SEM (cell line): Measurements from ENCODE around the genes CWF19L1, BLOC1S2, WNT8B, NPM3, ARMH3 and PITX3.

- PRO-cap: no peak
Measured at GRCh38 chr10:99983279-99984069, 26.3 kb downstream of the DNMBP start.

DNA sequence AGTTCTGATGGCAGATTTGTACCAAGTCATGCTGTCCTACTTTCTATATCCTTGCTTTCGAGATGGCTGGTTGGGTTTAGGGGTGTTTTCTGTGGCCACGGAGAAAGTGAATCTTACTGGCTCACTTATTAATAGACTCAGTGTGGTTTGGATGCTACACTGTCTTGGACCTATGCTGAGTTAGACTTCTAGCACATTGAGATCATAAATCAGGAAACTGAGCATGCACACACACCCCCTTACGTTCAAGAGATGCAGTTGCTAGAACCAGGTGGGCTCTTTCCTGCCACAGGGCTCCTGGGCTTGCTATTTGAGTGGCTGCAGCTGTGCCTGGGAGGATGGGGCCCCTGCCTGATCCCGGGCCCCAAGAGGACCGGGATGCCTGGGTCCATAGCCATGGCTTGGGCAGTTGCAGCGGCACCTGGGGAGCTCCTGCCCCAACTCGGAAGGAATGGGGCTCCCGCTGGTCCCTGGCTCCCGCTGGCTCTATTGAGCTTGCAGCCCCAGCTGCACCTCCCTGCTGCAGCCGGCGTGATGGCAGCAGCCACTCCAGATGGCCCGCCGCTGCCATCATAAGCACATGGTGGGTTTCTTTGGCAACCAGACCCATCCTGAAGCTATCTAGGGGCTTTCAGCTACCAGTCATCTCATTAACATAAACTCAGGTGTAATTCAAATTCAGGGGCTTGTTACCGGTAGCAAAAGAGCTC lies 11.0 kb upstream of the DNMBP start:
- PRO-cap: no peak

DNA sequence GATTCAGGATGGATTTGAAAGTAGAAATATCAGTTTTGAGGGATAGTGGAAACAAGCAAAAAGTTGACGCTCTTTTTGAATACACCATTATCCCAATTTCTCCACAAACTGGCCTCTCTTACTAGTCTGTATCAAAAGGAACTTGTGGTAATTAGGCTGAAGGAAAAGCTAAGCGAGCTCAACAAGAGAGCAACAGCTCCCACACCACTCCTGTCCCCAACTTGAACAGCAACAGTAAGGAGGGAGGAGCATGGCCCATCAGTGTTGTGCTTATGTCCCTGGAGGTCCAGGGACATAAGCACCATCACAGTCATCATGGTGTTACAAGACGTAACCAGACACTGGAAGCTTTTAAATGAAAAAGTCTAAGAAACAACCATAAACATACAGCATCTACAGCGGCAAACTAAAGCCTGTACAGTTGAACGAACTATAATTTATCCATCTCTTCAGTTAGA lies 1.0 kb downstream of the ERLIN1 start:
- PRO-cap: bidirectional peak, plus-strand start at position 307 of the sequence, minus-strand start at position 236 of the sequence

DNA sequence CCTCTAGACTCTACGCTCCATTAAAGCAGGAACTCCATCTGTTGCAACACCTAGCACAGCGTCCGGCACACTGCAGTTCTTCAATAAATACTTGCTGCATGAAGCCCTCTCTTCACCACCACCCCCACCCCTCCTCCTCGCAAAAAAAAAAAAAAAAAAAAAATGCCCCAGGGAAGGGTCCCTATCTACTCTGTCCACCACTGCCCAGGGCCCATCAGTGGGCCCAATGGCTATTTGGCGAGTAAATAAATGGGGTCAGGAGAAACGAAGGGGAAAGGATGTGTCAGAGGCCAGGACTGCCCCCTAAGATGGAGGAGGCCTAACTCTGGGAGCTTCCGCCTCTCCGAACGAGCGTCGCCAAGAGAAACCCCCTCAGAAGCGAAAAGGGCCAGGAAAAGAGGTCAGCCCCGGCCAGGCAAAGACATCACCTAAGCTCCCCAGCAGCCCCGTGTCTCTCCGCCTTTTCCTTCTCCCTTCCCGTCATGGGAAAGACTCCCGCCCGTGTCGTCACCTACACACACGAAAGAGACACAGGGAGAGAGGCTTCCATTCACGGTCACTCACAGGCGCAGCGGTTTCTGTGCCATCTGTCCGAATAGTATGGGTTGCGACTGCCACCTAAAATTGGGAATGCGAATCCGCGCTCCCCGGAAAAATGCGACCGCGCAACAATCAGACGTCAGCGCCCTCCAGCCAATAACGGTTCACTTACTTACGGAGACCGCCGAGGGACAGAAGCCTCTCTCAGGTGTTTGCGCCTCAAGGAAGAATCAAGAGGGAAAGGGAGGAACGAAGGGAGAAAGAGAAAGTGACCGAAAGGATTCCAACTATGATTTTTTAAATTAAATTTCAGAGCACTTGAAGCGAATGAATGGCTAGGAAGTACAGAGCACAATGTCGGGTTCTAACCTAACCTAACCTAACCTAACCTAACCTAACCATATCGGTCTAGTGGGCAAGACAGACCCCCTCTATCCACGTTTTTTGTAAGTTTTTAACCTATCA lies at the start of gene CWF19L1:
TSS of gene CWF19L1 (minus strand) at position 632 of the 1,005 bp plus-strand sequence.
- PRO-cap: bidirectional peak, plus-strand start at position 747 of the sequence, minus-strand start at position 643 of the sequence

DNA sequence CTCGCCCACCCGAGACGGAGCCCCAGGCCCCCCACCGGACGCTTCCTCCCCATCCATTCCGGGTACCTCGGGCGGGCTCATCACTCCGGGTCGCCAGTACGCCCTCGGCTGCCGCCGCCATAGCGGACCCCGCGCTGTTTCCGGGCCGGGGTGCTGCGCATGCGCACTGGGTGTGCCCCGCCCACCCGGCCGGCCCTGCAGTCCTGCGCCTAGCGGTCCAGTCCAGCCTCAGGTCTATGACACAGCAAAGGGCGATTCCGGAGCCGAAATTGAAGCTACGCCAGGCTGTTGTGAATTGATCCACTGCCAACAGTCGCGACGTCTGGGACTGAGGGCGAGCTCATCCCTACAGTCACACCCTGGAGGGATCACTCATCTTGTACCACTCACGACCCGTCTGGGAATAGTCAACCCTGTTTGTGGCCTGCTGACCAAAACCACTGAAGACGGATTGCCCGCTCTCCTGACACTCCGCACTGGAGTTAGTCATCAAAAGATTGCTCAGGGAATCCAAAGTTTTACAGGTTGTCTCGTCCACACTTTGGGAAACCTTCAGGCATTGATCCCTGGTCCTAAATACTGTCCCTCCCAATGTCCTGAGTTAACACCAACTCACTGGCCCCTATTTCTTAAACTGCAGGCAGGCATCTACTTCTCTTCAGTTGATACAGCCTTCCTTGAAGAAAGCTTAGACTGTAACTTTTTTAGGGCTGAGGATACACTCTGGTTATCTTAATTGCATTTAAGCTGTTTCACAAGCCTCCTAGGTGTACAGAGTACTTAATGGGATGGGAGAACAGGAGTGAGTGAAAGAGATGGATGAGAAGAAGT lies at the start of gene BLOC1S2:
TSS of gene BLOC1S2 (minus strand) at position 142 of the 831 bp plus-strand sequence.
- PRO-cap: bidirectional peak, plus-strand start at position 237 of the sequence, minus-strand start at position 140 of the sequence

- PRO-cap: no peak
Measured at GRCh38 chr10:100347637-100348581, 876 bp downstream of the SCD start.

DNA sequence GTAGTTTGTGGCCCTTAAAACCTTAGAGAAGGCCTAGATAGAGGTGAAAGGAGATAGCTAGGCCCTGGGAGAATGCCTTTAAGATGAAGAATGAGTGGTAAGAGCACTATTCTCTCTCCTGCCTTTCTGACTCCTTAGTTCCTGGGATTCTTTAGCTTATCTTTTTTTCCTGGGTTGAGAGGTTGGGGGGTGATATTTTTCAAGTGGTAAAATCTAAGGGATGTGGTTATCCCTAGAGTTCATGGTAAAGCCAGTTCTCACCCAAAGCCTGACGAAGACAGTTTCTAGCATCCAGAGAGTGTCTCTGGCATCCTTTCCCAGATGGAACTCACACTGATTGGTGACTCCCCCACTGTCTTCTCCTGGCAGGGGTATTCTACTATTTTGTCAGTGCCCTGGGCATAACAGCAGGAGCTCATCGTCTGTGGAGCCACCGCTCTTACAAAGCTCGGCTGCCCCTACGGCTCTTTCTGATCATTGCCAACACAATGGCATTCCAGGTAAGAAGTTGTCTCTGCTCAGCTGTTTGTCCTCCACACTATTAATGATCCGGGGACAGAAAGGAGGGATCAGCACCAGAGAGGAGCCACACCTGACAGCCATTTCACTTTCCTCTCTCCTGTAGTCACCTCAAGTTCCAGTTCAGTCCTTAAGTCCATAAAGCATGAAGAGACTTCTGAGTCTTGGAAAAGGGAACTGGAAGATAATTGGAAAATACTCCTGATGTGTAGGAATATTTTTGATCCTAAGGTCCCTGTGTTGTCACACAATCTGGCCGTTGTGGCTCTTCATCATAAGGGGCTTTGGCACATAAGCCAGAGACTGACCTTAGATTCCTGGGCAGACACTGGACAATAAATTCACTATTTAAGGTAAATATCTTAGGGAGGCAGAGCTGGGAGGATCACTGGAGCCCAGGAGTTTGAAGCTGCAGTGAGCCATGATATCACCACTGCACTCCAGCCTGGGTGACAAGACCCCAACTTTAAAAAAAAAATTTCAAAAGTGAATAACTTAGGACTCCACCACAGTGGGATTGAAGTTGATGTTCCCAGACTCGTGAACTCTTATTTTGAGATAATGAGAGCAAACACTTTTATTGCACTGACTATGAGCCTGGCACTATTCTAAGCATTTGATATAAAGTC lies 5.3 kb downstream of the SCD start:
- PRO-cap: no peak

- PRO-cap: no peak
Measured at GRCh38 chr10:100360759-100361139, 13.7 kb downstream of the SCD start.

- PRO-cap: no peak
Measured at GRCh38 chr10:100462918-100463194, at the start of gene WNT8B. Gene WNT8B (plus strand): TSS chr10:100463009.

DNA sequence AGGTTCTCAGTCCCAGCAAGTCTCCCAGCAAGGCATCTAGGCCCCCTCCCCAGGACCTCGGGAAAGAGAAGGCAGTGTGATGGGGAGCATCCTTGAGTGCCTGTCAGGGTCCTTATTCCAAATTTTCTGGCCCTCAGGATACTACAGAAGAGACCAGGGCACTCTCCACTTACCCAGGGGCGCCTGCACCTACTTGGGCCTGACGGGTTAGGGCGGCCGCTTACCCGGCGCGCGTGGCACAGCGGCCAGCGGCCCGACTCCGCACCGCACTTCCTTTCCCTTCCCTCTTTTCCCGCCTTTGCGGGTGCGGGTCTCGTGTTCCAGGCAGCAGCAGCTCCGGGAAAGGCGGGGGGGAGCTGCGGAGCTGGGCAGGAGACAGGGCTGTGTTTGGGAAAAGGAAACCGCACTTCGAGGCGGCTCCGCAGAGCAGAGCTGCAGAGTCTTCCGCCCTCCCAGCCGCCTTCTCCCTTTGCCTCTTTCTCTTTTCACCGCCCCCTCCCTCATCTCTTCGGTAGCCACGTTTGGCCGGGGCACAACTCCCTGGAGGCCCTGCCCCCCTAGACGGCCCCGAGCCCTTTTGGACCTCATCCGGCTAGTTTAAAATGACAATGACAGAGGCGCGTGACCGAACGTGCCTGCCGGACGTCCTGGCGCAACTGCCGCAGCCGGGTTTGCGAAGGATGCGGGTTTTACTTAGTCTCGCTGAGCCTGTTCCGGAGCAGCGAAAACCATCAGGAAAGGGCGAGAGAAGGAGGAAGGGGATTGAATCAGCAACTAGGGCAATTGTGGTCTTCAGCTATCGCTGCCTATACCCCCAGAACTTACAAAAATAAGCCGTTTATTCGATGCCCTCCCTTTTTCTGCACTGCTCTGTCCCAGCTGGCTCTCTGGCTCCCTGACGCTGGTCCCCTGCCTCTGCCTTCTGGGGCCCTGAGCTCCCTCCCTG lies 7.9 kb upstream of the PAX2 start:
- PRO-cap: no peak

- PRO-cap: bidirectional peak, plus-strand start at chr10:100912963, minus-strand start at chr10:100912778
Measured at GRCh38 chr10:100912375-100912823, 364 bp upstream of the SLF2 start.

DNA sequence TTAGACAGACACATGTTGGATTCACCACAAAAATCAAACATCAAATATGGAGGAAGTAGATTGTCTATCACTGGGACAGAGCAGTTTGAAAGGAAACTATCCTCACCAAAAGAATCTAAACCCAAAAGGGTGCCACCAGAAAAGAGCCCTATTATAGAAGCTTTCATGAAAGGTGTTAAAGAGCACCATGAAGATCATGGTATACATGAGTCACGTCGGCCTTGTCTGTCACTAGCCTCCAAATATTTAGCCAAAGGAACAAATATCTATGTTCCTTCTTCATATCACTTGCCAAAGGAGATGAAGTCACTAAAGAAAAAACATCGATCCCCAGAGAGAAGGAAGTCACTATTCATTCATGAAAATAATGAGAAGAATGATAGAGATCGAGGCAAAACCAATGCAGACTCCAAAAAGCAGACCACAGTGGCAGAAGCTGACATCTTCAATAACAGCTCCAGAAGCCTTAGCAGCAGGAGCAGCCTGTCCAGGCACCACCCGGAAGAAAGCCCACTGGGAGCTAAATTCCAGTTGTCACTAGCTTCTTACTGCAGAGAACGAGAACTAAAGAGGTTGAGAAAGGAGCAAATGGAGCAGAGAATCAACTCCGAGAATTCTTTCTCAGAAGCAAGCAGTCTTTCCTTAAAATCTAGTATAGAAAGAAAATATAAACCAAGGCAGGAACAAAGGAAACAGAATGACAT lies 4.0 kb downstream of the SLF2 start:
- PRO-cap: no peak

GRCh38 chr10:100986781-100987096 lies 558 bp downstream of the MRPL43 start:
- PRO-cap: no peak

DNA sequence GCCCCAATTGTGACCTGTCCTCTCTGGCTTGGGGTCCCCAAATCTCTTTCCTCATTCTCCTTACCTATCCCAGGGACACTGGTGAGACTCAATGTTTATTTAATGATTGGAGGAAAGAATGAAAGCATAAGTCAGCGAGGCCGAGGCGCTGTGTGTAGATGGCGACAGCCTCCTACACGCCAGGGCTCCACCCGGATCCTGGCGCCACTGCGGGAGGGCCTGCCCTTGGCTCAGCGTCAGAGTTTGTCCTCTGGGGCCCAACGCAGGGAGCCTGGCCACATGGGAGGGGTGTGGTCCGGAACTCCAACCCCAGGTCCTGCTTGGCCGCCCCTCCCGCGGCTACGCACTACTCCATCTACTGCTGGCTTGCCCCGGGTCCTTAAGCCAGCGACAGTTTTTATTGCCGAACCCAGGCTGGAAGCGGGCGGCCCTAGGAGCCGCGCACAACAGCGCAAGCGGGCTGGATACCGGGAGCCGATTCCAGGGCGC lies 4.3 kb downstream of the KAZALD1 start:
- PRO-cap: bidirectional peak, plus-strand start at position 346 of the sequence, minus-strand start at position 200 of the sequence

GRCh38 chr10:101142095-101142742 lies 11.1 kb downstream of the TLX1 start:
- PRO-cap: no peak

DNA sequence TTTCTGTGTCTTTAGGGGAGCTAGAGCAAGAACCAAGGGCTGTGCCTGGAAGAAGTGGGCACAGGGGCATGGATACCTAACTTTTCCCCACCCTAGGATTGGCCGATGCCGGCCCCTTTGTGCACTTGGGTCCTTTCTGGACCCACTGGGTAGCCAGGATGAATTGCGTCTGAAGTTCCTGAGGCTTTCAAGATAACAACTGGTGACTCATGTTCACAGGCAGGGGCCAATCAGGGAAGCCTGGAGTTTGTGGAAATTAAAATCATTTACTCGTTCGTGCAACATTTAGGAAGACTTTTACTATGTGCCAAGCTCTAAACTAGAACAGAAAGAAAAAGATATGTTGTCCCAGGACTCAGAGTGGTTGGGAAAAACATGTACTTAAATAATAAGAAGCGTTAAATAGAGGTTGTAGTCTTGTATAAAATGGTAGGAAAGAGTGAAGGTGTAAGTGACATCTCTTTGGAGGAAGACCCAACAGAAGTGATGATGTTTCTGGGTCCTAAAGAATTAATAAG lies 882 bp downstream of the DPCD start:
- PRO-cap: no peak

DNA sequence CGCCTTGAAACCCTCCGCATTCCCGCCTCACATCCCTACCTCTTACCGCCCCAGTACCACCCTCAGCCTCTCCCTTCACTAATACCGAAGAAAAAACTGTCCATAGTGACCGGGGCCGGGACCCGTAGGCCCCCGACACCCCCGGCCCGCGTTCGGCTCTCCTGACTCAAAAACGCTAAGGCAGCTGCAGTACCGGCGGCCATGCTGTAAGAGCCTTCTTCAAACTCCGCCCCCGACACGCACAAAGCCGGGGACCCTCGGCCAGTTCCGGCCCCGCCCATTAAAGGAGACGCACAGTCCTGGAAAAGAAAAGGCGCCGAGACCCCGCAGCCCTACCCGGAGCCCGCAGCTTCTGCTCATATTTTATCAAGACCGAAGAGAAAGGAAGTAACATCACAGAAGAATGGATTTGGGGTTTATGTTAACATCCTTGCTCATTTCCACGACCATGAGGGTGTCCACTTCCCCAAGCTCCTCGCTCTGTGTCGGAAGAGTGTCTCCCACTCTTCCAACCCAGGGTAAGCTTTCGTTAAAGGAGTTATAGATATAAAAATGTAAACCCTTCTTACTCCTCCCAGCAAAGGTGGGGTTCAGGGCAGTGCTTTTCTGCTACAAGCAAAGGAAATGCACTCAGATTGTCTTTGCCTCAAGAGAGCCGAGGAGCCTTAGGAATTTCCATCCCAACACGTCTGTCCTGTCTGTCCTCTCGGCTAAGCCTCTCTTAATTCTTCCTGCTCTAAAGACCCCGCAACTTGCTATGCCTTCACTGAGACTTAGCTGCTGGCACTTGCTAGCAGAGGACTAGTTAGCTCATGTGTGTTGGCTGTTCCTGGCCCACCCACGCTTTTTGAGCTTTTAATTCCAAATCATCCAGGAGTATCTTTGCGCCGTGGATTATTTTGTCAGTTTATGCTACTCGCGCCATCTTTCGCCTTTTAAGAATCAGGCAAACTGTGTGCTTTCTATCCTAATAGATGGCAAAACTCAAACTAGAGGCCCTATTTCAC lies at the start of gene NPM3:
TSS of gene NPM3 (minus strand) at position 259 of the 1,007 bp plus-strand sequence.
- PRO-cap: bidirectional peak, plus-strand start at position 294 of the sequence, minus-strand start at position 212 of the sequence

DNA sequence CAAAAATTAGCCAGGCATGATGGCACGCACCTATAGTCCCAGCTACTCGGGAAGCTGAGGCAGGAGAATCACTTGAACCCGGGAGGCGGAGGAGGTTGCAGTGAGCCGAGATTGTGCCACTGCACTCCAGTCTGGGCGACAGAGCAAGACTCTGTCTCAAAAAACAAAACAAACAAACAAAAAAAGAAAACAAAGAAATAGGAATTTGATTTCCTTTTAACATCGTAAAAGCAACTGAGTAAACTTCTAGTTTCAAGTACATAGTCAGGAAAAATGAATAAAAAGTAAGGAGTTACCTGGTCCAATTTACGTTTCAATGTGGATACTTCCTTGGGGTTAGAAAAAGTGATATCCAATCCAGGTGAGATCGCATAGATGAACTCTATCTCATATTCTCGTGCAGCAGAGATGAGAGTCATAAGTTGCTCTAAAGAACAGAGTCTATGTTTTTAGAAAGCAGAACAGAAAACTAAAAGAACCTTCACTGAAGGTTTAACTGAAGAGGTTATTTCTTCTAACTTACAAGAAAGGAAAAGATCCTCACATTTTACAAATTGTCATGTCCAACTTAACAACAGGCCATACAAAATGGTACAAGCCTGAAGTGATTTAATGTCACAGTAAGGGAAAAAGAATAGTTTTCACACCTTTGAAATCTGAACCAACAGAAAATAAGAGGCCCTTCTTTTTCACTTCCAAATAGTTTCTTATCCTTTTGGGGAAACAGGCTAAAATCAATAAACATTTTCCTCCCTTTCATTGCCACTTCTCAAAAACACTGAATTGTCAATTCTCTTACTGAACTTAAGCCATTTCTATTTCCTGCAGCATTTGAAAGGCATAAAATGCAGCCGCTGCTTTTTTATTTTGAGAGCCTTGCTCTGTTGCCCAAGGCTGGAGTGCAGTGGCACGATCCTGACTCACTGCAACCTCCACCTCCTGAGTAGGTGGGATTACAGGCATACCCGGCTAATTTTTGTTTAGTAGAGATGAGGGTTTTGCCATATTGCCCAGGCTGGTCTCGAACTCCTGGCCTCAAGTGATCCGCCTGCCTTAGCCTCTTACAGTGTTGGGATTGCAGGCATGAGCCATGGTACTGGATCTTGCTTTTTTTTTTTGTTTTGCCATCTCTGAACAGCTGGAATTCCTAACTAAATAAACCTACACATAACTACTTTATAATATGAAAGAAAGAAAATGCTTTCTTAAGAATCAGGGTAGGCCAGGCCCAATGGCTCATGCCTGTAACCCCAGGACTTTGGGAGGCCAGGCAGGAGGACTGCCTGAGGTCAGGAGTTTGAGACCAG lies 7.9 kb downstream of the OGA start:
- PRO-cap: no peak

DNA sequence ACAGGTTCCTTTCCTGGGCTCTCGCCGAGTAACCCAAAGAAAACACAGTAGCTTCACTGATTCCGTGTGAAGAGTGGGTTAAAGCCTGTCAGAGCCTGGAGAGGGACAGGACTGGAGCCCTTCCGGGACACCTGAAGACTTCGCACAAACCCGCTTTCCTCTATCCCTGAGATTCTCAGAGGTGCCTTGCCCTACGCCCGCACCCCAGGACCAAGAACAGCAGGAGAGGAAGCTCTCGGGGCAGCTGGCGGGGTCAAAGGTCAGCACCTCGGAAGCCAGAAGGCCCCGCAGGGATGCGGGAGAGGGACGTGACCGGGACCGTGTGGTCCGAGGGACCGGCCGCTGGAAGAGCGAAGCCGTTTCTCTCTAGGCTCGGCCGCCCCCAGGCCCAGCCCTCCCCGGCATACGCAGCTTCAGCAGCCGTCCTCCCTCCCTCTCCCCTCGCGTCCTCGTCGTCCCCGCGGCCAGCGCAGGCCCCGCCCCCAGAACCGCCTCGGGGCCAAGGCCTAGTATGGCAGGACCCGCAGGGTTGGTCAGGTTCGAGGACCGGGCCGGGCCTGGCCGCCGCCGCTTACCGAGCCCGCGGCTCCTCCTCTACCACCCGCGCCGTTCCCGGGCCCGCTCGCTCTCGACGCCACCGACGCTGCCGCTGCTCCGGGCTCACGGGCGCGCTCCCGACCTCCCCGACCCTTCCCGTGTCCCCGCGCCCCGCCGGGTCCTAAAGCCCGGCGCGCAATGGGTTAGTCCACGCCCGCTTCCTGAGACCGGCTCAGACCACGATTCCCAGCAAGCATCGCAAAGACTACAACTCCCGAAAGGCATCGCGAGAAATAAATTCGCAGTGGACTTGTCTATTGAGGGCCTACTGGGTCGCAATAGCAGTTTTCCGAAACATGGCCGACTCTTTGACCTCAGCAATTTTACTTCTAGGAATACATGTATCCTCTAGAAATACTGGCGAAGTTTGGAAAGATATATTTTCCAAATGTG lies at the start of gene ARMH3:
TSS of gene ARMH3 (minus strand) at position 664 of the 990 bp plus-strand sequence.
- PRO-cap: unidirectional peak, plus-strand start at position 278 of the sequence; bidirectional peak, plus-strand start at position 841 of the sequence, minus-strand start at position 630 of the sequence

DNA sequence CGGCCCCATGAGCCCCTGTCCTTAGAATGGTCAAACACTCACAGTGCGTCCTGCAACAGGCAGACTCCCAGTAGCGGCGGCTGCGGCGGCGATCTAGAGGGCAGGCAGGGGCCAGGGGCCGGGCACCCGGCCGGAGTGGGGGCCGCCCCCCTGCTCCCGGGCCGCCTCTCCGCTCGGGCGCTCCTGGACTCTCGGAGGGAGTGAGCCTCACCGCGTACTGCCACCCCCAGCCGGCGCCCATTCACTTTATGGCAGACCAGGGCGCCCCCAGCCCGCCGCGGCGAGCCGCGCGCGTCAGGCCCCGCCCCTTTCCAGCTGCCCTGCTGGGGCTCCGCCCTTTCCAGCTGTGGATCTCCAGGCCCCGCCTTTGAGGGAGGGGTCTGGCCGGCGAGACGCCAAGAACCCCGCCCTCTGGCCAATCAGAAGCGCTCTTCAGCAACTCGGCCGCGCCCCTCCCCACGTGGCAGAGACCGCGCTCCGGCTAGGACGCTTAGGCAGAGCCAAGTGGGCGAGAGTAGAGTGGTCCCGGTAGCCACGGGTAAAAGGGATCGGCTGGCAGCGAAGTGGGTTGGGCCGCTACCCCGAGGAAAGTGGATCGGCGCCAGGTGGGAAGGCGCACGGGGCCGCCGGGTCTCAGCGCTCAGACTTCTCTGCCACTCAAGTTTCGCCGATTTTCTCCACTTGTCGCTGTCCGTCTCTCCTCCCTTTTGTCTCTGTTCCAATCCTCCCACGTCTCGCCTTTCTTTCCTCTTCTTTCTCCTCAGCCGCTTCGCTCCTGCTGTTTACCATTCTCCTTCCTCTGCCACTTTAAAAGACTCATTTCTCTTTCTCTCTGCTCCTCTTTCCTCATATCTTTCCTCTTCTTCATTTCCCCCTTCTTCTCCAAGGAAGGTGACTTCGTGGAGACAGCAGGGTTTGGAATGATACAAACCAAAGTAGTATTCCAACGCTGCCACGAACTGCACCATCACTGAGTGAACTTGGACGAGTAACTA lies at the start of gene PITX3:
TSS of gene PITX3 (minus strand) at position 222 of the 995 bp plus-strand sequence.
- PRO-cap: no peak